Cardiac septum (tissue), 1 donor: ENCODE data around the gene FBXO42.

- PRO-cap = unidirectional peak, minus-strand start at chr1:16141801
These were observed 14.3 kb downstream of the EPHA2 start for GRCh38 chr1:16141431-16142148.

- PRO-cap = no peak
These were observed 7.3 kb downstream of the EPHA2 start for GRCh38 chr1:16148227-16149242.

- PRO-cap = no peak
These were observed 2.2 kb downstream of the EPHA2 start for GRCh38 chr1:16153612-16154188.

GRCh38 chr1:16158668-16159471, 3.0 kb upstream of the EPHA2 start:
- PRO-cap = no peak

DNA sequence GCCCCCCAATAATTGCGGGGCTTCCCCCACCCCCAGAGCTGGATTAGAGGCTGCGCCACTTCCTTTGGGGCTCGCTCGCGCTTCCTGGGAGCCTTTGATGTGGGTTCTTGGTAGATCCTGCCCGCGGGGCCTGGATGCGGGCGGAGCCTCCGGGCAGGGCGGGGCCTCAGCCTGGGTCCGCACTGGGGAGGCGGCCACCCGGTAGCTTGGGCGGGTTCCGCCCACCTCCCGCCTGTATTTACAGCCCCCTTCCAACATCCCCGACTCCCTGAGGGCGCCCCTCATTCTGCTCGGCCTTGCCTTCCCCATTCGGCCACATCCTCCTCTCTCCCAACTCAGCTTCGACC, 6.5 kb upstream of the EPHA2 start:
- PRO-cap = no peak

- PRO-cap = no peak
These were observed 23.3 kb upstream of the EPHA2 start for GRCh38 chr1:16179101-16179709.

DNA sequence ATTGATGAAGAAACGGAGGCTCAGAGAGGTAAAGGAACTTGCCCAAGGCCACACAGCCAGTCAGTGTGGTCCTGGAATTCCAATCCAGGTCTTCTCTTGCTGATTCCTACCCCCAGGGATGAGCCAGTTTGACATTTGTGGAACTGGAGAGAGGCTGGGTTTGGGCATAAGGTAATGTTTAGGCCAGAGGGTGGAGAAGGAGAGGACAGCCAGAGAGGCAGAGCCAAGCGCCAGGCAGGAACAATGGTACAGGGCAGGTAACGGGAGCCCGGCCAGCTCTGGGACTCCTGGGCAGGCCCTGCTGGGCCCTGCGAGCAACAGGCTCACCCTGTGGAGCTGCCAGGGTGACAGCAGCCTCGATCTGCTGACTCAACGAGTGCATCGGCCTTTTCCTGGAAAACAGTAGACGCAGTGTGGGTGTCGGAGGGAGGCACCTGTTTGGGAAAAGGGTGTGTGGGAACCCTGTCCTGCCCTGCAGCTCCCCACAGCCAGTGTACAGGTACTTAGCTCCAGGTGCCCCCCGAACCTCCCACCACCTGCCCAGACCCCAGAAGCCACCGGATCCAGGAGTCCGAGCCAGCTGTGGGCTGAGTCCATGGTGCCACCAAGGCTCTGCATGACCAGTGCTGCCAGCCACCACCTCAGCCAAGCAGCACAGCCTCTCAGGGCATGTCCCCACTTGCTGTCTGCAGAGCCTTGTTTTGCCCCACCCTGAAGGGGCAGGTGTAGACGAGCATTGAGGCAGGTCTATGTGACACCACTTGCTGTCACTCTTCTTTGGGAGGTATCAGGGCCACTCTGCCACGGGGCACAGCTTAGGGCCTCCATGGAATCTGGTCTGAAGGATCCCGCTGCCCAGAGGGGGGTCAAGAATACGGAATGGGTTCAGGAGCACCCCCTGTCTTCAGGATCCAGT, 28.1 kb downstream of the ARHGEF19 start:
- PRO-cap = no peak

GRCh38 chr1:16249797-16250291, 12.9 kb upstream of the CPLANE2 start:
- PRO-cap = bidirectional peak, plus-strand start at chr1:16250097, minus-strand start at chr1:16249953

DNA sequence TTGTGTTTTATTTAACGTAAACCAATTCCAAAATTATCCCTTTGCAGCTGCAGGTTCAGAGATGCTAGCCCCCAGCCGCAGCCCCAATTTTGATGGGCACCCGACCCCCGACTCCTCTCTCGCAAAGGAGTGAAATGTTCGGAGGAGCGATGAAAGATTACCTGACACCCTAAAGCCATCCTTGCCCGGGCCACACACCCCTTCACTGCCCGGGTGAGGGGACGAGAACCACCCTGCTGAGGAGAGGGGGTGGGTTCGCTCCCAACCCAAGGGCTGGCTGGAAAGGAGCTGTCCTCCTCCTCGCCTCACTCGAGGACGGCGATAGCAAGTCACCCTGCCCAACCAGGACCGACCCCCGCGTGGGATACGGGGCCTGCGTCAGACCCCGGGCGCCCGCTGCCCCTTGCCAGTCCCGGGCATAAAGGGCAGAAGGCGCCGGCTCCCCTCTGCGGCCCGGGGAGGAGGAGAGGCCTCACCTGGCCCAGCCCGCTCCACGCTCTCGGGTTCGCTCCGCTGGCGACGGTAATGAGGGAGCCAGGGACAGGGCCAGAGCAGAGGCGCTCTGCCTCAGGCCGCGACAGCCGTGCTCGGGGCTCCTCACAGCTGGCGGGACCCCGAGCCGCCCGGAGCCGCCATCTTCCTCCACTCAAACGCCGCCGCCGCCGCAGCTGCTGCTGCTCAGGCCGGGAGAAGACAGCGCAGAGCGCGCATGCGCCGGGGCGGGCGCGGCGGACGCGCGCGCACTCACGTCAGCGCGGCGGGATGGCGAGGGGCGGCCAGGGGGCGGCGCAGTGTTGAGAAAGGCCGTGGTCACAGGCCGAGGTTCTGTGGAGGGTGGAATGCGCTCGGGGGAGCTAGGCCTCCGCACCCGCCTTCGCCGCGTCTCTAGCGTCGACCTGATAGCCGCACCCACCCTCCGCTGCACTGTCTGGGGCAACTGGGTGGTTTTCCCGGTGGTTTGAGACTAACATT, at the start of gene FBXO42:
Gene FBXO42, minus strand, starts transcription at position 702 of the 972 bp plus-strand sequence.
- PRO-cap = bidirectional peak, plus-strand start at position 828 of the sequence, minus-strand start at position 652 of the sequence

- PRO-cap = bidirectional peak, plus-strand start at chr1:16367602, minus-strand start at chr1:16367471; unidirectional peak, plus-strand start at chr1:16367878
These were observed 501 bp downstream of the SZRD1 start for GRCh38 chr1:16367327-16368158.

- PRO-cap = no peak
These were observed 11.4 kb downstream of the SZRD1 start for GRCh38 chr1:16378544-16378816.

DNA sequence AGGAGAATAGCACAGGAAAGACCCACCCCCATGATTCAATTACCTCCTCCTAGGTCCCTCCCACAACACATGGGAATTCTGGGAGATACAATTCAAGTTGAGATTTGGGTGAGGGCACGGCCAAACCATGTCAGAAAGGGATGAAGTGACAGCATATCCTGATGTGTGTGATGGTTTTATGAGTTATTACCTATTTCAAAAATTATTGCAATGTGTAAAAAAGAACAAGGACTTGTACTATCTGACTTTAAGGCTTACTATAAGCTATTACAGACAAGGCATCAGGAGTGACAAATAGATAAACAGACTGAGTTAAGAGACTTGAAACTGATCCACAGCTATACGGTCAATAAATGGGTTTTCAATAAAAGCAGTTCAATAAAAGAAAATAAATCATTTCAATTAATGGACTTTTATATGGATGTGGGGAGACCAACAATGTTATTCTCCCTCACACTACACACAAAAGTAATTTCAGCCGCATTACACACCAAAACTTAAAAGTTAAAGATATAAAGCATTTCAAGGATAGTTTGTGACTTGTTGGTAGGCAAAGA, 97.3 kb downstream of the NECAP2 start:
- PRO-cap = no peak

DNA sequence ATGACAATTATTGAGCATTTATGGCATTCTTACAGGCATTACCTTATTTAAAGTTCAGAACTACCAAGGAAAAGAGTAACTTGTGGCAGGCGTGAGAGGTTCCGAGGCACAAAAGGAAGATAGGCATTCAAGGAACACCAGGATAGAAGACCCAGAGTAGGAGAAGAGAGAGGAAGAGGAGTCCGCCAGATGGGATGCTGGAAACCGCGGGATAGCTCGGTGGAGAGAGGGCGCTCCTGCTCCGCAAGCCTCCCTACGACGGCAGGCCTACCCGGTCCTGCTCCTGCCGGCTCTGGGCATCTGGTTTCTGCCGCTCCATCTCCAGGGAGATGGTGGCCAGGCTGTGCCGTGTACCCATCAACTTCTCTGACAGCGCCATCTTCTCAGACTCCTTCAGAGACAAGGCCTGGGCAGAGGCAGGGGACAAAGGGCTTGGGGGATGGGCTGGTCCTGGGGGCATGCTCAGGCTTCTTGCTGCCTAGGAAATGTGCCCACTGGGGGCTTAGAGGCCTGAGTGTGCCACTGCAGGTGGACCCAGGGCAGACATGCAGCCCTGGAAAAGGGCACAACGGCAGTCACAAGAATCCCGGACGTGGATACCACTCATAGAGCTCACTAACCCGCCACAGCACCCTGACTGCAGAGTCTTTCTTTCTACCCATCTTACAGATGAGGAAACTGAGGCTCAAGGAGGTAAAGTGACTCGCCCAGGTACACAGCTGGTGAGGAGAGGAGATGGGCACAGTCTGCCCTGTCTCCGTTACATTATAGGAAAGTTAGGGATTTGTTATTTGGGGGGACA, 178.4 kb downstream of the NECAP2 start:
- PRO-cap = no peak

- PRO-cap = no peak
These were observed 182.9 kb downstream of the NECAP2 start for GRCh38 chr1:16623390-16623881.

GRCh38 chr1:16677844-16678607, 237.5 kb downstream of the NECAP2 start:
- PRO-cap = no peak

DNA sequence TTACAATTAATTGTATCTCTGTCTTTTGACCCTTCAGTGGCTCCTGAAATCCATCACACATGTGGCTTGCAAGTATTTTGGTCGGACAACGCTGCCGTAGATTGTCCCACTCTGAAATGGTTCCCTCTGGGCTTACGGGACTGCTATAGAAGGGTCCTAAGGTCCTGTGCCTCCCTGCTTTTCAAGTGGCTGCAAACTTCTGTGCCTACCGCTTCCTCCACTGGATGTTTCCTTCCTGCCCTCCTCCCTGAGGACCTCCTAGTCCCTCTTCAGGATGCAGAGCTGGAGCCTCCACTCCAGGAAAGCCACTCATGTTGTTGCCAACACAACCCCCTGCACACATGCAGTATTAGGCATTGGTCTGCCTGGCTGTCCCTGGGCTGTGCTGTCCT, 155.1 kb upstream of the CROCC start:
- PRO-cap = no peak

DNA sequence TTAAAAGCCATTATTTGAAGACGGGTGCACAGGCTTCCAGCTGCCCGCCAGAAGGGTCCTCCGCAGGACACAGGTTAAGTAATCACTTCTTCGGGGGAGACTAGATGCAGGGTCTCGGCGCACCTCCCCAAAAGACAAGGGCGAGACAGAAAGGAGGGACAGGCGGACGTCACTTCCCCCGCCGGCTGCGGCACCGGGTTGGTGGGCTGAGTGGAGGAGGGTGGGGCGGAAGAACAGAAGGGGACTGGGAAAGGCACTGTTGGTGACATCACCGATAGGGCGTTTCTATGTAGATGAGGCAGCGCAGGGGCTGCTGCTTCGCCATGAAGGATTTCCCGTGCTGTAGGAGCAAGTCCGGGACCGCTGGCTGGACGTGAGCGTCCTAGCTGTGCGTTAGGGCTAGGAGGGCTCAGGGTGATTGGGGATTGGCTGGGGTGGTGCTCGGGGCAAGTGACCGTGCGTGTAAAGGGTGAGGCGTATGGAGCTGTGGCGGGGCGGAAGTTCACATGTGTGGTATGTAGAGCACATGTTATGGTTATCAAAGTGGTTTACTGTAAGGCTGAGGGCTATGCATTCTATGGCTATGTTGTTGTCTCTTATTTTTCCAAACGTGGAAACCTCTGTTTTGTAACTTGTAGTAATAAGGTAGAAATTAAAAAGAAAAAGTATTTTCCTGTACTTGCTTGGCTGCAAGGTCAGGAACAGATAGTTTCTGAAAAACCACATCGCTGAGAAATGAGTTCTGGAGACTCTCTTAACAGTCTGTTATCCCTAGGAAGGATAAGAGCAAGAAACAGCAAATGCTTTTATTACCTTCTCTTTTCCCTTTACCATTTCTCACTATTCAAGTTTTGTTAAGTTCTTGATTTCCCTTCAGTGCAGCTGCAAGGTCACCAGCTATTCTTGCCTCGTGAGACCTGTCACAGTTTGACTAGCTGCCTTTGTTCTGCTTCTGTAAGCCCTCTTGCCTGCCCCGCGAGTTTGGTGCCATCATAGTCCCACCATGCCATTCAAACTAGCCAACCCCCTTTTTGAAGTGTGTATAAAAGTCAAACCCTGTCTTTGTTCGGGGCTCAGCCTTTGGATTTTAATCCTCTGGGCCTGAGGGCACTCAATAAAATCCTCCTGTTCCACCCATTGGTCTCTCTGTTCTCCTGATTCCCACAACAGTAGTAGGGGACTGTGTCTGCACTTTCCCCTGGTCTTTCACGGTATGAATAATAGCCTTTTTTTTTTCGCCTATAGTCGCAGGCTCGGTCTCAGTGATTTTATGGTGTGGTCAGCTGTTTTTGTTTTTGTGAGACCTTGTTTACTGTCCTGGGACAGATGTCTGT, 16.6 kb upstream of the CROCC start:
- PRO-cap = bidirectional peak, plus-strand start at position 292 of the sequence, minus-strand start at position 136 of the sequence; unidirectional peak, plus-strand start at position 509 of the sequence

DNA sequence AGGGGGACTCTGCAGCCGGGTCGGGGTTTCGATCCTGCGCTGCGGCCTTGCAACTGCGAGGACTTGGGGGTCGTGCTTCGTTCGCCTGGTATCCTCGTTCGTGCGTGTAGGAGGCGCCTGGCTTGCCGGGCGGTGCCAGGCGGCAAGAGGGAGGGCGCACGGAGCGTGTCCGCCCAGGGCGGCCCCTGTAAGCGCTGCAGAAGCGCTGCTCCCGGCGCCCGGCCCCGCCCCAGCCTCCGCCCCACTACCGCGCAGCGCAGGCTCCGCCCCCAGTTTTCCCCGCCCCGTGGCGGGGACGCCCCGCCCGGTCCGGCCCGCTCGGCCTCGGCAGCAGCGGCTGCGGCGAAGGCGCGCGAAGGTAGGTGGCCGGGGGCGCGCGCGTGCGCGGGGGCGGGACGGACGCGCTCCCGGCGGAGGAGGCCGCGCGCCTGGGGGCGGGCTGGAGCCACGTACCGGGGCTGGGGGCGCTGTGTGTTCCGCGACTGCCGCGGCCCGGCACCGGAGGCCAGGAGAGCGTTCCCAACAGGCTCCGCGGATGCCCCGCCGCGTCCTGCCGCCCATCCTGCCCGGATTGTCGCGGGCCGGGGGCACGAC, 7.9 kb upstream of the CROCC start:
- PRO-cap = bidirectional peak, plus-strand start at position 299 of the sequence, minus-strand start at position 96 of the sequence

- PRO-cap = no peak
These were observed 18.1 kb downstream of the CROCC start for GRCh38 chr1:16939793-16940224.

- PRO-cap = no peak
These were observed 22.1 kb downstream of the CROCC start for GRCh38 chr1:16943728-16944418.